Fibroblast of villous mesenchyme (primary cell): ENCODE data around the genes NDUFAF8 and ARHGDIA.

GRCh38 chr17:80969267-80969904 is 22.3 kb upstream of the CHMP6 start:
- CAGE, long polyA plus RNA, result no peak

- CAGE, long polyA plus RNA, result no peak
These were observed 18.0 kb downstream of the BAIAP2 start for GRCh38 chr17:81052557-81053648.

GRCh38 chr17:81070752-81071224 is 35.8 kb downstream of the BAIAP2 start:
- CAGE, long polyA plus RNA, result no peak

- CAGE, long polyA plus RNA, result no peak
These were observed 50.8 kb downstream of the BAIAP2 start for GRCh38 chr17:81085784-81086185.

- CAGE, long polyA plus RNA, result no peak
These were observed at the start of gene NDUFAF8 for GRCh38 chr17:81239160-81240497. Gene NDUFAF8, plus strand, starts transcription at chr17:81239318.

- CAGE, long polyA plus RNA, result no peak
These were observed 7.1 kb downstream of the NDUFAF8 start for GRCh38 chr17:81246125-81246715.

DNA sequence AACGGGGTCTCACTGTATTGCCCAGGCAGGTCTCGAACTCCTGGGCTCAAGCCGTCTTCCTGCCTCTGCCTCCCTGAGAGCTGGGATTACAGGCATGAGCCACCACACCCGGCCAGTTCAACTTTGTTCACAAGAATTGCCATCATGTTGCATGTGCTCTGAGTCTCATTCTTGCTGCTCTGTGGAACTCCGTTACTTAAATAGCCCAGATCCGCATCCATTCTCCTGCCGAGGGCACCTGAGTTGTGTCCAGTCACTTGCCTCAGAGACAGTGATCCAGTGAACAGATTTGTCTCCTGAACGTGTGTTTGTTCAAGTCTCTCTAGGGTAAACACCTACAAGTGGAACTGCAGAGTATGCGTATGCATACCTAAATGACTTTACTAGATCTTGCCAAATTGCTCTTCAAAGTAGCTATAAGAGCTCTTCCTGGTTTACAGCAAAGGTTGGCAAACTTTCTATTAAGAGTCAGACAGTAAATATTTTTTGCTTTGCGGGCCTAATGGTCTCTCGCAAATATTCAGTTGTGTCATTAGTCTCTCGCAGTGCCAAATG is 3.4 kb upstream of the SLC38A10 start:
- CAGE, long polyA plus RNA, result no peak

DNA sequence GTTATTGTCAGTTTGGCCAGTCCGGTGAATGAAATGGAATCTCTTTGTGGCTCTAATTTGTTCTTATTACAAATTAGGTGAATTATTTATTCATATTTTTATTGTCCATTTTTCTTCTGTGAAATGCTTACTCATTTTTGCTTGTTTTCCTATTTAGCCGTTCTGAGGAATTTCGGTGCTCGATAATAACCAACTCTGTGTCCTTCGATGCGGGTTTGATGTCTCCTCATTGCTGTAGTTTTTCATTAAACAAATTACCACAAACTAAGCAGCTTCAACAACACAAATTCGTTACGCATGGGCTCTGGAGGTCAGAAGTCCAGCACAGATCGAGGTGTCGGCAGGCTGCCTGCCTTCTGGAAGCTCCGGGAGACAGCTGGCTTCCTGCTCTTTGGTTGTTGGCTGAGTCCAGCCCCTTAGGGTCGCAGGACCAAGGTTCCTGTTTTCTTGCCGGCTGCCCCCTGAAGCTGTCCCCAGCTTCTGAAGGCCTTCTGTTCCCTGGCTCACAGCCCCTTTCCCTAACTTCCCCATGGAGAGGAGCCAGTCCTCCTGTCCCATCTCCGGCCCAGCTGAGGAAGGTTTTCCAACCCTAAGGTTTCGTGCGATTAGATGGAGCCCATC is 4.2 kb upstream of the SLC38A10 start:
- CAGE, long polyA plus RNA, result no peak

- CAGE, long polyA plus RNA, result no peak
These were observed 9.9 kb upstream of the BAHCC1 start for GRCh38 chr17:81384942-81386221.

DNA sequence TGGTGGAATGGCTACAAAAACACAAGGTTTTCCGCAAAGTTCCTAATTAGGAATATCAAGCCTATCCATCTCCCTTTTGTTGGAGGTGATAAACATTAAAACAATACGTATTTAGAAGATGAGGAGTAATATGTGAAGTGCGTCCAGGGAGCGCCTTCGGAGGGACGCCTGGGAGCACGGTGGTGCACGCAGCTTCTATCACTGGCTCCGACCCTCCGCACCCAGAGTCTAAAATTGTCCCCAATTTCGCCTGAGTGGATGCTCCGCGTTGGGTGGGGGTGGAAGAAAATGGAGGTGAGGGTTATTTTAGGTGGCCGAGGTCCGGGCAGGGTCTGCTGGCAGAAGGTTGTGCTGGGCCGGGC is 2.8 kb downstream of the BAHCC1 start:
- CAGE, long polyA plus RNA, result no peak

- CAGE, long polyA plus RNA, result no peak
These were observed 38.5 kb downstream of the NPLOC4 start for GRCh38 chr17:81598391-81598917.

DNA sequence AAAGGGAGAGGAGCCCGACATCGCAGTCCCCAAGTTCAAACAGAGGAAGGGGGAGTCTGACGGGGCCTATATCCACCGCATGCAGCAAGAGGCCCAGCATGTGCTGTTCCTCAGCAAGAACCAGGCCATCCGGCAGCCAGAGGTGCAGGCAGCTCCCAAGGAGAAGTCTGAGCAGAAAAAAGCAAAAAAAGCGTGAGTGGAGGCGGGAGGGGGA is 3.6 kb downstream of the CCDC137 start:
- CAGE, long polyA plus RNA, result no peak

DNA sequence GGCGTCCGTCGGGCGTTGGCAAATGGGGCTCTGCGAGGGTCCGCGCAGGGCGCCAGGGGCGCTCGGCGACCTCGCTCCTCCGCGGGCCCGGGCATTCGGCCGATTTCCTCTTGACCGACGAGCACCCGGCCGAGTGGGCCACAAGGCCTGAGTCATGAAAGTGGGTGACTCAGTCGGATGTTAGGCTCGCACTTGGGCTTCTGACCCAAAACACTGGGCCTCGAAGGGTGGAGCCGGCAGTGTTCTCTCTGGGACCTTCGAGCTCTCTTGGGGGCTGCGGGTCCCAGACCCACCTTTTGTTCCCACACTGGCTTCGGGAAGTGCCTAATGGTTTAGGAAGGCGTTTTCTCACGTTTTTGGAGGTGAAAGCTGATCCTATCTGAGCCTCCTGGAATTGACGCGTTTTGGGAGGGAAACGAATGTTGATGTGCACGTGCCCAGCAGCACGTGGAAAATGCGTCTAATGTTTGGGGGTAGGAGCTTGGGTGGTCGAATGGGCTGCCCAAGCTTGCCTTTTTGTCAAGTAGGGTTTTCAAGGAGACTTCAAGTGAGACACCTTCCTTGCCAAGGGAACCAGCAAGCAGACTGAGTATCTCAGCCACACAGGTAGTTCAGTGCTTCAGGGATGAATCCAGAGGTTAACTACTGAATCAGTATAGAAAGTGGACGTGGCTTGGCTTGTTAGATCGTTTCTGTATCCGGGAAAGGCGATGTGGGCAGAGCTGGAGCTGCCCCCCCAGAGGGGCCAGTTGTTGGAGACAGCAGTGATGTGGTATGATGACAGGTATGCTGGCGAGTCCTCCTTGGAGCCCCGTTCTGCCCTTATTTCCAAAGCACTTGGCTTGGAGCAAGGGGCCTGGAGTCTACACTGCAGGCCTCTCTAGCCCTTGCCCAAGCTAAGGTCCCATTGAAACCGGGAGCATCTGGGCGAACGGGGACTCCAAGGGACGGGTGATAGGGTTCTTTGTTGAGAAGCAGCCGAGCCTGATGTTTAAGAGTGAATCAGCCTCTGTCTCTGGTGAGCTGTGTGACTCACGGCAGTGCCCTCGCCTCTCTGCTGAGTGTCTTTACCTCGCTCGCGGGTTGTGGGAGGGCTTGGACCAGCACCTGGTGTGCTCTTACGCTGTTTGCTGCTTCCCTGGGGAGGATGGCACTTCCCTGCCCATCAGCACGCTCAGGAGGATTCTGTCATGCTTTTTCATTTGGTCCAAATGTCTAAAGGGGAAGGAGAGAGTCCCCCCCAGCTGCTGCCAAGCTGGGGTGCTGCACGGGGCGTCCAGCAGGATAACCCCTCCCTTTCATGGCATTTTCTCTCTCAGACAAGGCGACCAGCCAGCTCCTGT is 946 bp downstream of the HGS start:
- CAGE, long polyA plus RNA, result no peak

GRCh38 chr17:81689443-81690491 is 6.0 kb downstream of the HGS start:
- CAGE, long polyA plus RNA, result no peak

DNA sequence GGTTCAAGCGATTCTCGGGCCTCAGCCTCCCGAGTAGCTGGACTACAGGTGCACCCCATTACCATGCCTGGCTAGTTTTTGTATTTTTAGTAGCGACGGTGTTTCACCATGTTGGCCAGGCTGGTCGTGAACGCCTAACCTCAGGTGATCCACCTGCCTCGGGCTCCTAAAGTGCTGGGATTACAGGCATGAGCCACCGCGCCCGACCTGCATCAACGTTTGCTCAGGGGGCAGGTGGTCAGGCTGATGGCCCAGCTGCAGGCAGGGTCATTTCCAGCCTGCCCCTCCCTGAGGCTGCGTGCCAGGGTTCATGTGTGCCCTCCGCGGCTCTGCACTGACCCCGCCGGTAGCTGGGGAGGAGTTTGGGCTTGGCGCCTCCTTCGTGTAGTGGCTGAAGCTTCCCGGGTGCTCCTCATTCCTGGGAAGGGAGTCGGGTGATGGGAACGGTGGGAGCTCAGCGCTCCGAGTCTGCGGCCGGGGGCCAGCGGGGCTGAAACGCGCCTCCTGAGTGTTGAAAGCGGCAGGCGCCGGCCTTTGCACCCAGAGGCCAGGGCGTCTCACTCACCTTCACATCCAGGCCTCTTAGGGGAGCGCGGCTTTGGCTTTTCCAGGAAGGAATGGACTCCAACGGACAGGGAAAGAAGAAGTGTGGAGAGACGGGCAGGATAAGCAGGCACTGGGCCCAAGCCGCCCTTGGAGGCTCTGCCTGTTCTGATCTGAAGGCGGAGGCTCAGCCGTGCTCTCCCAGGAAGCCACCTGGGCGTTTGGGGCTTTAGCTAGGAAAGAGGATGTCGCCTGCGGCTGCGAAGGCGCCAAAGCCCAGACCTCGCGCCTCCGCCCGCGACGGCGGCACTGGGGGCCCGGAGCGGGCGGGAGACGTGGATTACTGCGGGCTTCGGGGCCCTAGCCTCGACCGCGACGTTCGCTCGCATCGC is 680 bp upstream of the MRPL12 start:
- CAGE, long polyA plus RNA, result no peak

GRCh38 chr17:81713066-81714114 is 1.3 kb downstream of the SLC25A10 start:
- CAGE, long polyA plus RNA, result no peak

GRCh38 chr17:81735160-81736531 is 23.6 kb downstream of the SLC25A10 start:
- CAGE, long polyA plus RNA, result no peak

DNA sequence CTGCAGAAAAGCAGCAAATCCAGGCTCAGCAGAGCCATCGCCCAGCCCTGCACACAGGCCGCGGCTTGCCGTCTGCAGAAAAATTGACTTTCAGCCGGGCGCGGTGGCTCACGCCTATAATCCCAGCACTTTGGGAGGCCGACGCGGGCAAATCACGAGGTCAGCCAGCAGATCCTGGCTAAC is 7.1 kb upstream of the PPP1R27 start:
- CAGE, long polyA plus RNA, result no peak

GRCh38 chr17:81871185-81871860 is at the start of gene ARHGDIA:
Gene ARHGDIA, minus strand, starts transcription at chr17:81871337.
- CAGE, long polyA plus RNA, result start-site peak on the minus strand at chr17:81871310-81871385, 381 and 737 reads in 2 replicates

GRCh38 chr17:81876723-81877222 is 5.6 kb upstream of the ARHGDIA start:
- CAGE, long polyA plus RNA, result no peak